Peripheral blood mononuclear cell (primary cell): ENCODE results near the genes ZNF334 and SLC13A3.

- PRO-cap, 8 experiments, result no peak in any of the 8 experiments
Observed at GRCh38 chr20:46355529-46356428, 8.4 kb downstream of the SLC35C2 start.

DNA sequence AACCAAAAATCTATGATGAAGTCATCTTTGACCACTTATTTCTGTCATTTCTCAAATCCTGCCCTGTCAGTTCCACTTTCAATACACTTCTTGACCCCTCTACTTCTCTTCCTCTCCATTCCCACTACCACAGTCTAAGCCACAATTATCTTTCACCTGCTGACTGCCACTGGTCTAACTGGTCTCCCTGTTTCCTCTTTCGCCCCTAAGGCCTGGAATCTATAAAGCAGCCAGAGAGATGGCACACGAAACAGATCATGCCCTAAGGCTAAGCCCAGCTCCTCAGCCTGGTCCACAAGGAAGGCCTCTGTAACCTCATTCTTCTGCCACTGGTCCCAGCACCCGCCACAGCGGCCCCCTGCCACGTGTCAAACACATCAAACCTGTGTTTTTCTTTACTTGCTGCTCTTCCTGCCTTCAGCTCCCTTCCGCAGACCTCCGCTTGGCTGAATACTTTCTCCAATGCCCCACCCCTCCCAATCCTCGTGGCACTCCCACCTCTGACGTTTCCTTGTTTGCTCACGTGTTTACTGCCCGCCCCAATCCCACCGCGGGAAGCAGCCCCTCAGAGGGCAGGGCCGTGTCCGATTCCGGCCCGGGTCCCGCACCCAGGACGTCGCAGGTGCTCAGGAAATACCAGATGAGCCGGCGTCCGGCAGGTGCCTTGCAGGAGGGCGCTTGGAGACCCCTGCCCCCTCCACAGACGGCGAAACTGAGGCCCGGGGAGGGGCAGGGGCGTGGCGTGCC lies 535 bp downstream of the SLC35C2 start:
- PRO-cap, 8 experiments, result peak in 7 of 8 experiments; most common plus-strand start position 583 of the sequence (in 3); most common minus-strand start position 452 of the sequence (in 5)

- PRO-cap, 8 experiments, result no peak in any of the 8 experiments
Observed at GRCh38 chr20:46512804-46513859, at the start of gene ZNF334. TSS of gene ZNF334 (minus strand) at chr20:46513559.

GRCh38 chr20:46651029-46651803 lies at the start of gene SLC13A3:
TSS of gene SLC13A3 (minus strand) at chr20:46651459.
- PRO-cap, 8 experiments, result no peak in any of the 8 experiments

DNA sequence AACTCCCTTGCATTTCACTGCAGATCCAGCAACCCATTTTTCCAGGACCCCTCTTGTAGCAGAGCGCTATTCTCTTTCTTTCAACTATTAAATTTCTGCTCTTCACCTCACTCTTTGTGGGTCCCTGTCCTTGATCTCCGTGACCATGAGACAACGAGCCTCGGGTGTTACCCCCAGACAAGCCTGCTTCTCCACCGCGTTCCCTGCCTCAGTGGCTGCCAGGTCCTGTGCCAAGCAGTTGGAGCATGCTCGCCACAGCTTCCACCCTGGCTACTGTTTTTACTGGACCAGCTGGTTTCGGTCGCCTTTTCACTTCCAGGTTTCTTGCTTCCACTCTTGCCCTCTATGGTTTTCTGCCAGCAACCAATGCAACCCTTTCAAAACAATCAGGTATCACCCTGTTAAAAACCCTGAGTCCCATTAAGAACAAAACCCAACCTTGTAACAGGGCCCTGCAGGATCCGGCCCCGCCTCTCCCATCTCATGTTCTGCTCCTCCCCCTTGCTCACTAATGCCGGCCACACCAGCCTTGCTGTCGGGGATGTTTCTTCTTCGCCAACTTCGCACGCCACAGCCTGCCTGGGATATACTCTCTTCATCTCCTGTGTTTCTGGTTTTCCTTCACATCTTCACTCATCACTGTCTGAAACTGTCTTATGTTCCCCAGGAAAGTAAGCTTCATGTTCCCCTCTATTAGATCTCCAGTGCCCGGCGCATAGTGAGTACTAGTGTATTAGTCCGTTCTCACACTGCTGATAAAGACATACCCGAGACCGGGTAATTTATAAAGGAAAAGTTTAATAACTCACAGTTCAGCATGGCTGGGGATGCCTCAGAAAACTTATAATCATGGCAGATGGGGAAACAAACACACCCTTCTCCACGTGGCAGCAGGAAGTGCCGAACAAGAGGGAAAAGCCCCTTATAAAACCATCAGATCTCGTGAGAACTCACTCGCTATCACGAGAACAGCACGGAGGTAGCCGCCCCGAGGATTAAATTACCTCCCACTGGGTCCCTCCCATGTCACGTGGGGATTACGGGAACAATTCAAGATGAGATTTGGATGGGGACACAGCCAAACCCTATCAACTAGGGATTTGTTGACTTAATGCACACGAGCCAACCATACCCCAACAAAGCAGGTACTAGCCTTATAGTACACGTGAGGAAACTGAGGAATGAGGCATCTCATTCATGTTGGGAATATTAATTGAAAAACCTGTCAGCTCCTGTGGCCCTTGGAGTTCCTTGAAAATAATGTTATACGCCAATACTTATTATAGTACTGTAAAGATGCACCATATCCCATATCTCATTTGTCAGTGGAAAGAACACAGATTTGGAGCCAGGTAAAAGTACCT lies 5.2 kb downstream of the TP53RK start:
- PRO-cap, 8 experiments, result no peak in any of the 8 experiments

GRCh38 chr20:46686614-46687257 lies 2.5 kb downstream of the TP53RK start:
- PRO-cap, 8 experiments, result no peak in any of the 8 experiments

DNA sequence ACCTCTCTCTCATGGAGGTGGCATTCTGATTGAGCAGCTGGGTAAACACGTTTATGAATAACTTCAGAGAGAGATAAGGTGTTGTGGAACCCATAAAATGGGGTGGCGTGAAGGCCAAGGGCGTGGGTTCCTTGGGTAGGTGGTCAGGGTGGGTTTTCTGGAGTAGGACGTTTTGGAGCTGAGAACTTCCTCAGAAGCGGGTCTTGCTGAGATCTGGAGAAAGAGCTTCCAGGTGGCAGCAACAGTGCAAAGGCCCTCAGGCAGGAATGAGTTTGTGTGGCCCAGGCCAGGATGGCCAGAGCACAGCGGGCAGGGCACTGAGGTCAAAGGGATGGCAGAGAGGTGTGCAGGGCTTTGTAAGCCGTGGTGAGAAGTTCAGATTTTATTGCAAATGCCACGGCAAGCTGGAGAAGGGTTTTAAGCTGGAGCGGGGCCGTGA lies 993 bp downstream of the SLC2A10 start:
- PRO-cap, 8 experiments, result no peak in any of the 8 experiments

GRCh38 chr20:47032900-47033203 lies 138.2 kb downstream of the EYA2 start:
- PRO-cap, 8 experiments, result no peak in any of the 8 experiments

DNA sequence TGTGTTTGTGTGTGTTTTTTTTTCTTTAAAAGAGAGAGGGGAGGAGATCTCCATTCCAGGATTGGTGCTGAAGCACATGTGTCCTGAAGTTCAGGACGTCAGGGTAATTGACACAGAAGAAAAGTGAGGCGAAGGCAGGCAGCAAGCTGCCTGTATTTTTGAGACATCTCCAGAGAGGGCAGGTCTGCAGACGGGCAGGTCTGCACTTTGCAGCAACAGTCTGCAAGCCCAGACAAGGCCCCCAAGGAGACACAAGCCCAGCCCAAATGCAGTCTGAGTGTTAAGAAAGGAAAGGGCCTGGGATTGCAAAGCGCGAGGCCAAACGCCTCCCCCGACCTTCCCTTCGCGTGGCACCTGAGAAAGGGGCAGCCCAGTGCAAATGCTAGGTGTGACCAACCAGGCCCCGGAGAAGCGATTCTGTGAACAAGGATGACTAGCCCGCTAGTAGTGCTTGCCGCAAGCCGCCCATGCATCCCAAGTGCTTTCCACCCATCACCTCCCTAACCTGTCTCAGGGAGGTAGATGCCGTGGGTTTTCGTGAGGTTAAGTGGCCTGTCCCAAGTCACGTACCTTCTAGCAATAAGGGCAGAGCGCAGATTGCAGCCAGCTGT lies 230.5 kb downstream of the ZMYND8 start:
- PRO-cap, 8 experiments, result no peak in any of the 8 experiments

- PRO-cap, 8 experiments, result no peak in any of the 8 experiments
Observed at GRCh38 chr20:47210270-47211451, 145.8 kb downstream of the ZMYND8 start.

DNA sequence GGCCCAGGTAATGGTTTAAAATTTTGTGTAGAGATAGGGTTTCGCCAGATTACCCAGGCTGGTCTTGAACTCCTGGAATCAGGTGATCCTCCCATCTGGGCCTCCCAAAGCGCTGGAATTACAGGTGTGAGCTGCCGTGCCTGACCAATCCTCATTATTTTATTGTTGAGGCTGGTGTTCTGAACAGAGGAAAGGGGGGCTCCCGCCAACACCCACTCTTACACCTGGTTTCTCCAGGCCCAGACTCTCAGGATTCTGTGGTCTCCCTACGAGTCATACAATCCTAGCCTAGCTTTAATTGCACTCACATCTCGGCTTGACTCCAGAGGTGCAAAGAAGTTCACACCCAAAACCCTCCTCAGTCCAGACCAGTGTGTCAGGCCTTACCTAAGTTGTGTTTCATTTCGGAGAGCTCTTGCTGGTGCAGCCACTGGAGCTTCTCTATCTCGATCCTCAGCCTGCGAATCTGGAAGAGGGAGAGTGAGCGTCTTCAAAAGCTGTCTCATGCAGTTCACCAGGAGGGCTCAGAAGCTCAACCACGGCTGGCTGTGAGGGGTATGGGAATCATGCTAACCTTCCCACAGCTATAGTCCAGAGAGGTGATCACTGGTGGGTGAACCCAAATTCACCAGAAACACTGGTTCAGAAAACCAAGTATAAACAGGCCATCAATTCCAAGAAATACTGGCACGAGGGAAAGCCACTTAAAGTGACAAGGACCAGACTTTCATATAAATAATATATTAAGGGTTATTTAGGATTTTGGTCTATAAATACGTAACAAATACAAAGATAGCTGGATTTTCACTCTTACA lies 129.5 kb downstream of the ZMYND8 start:
- PRO-cap, 8 experiments, result no peak in any of the 8 experiments

DNA sequence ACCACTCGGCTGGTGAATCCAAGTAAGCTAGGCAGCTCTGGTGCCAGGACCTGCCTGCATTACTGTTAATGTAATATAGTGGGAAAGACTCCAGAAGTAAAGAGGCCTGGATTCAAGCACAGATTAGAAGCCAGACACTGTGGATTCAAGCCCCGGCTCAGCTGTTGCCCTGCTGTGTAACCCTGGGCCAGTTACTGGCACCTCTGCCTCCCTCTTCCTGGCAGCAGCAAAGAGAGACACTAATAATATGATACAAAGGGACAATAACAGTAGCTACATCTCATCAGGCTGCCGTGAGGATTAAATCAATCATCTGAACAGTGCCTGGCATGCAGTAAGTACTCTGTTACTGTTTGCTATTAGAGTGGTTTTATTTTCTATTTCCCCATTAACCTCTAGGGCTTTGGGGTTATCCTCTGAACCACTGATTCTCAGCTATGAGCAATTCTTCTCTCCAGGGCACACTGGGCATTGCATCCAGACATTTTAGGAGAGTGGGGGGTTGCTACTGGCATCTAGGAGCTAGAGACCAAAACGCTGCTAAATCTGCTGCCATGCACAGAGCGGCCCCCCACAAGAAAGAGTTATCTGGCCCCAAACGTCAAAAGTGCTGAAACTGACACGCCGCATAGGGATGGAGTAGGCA lies 92.9 kb downstream of the ZMYND8 start:
- PRO-cap, 8 experiments, result no peak in any of the 8 experiments

DNA sequence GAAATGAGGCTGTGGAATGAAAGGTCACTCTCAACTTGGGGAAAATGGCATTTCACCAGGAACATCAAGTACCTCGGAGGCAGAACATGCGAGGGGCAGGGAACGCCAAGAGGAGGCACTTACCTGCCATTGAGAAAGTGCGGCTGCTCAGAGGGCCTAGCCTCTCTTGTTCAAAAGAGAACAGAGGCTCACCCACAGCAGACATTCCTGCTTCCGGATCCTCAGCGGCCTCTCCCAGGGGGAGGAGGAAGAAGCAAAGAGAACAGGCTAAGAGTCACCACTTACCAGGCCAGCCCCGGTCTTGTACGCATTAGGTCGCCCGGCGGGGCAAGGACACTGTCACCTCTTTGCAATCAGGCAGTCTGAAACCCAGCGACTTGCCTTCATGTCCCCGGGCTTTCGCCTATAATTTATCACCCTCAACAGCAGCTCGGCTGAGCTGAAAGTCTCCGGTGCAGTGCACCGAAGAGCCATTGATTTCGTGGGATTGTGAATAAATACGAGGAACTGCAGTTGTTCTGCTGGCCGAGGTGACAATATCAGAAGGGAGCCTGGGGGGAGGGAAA lies 37.6 kb downstream of the ZMYND8 start:
- PRO-cap, 8 experiments, result peak in 1 of 8 experiments; most common plus-strand start position 308 of the sequence (in 1); most common minus-strand start position 247 of the sequence (in 1)

- PRO-cap, 8 experiments, result no peak in any of the 8 experiments
Observed at GRCh38 chr20:47525950-47526797, 24.5 kb downstream of the NCOA3 start.

GRCh38 chr20:47682304-47682778 lies 102.9 kb downstream of the SULF2 start:
- PRO-cap, 8 experiments, result peak in 2 of 8 experiments; most common minus-strand start chr20:47682667 (in 2)

GRCh38 chr20:47757026-47757723 lies 28.1 kb downstream of the SULF2 start:
- PRO-cap, 8 experiments, result peak in 3 of 8 experiments; most common minus-strand start chr20:47757207 (in 3)

GRCh38 chr20:48286850-48287776 lies 501.8 kb upstream of the SULF2 start:
- PRO-cap, 8 experiments, result no peak in any of the 8 experiments

GRCh38 chr20:48295271-48295857 lies 510.1 kb upstream of the SULF2 start:
- PRO-cap, 8 experiments, result no peak in any of the 8 experiments

DNA sequence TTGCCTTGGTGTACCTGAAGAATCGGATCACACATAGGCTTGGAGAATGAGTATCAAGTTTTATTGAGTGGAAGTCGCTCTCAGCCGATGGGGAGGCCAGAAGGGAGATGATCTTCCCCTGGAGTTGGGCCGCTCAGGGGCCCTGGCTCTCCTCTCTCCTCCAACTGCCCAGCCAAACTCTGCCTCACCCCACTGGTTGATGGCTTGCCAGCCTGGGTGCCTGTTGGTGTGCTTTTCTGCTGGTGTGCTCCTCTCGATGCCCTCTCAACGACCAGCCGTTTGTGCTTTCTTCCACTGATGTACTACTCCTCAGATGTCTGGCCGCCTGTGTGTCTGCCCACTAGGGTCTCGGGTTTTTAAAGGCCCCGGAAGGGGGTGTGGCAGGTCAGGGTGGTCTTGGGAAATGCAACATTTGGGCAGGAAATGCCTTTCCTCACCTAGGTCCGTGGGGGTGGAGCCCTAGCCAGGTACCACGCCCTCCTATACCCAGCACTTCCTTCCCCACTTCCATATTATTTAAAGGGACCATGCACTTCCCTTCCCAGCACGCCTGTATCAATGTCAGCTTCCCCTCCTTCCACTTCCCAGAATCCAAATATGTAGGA lies 516.2 kb downstream of the PREX1 start:
- PRO-cap, 8 experiments, result no peak in any of the 8 experiments

- PRO-cap, 8 experiments, result no peak in any of the 8 experiments
Observed at GRCh38 chr20:48516166-48516547, 311.6 kb downstream of the PREX1 start.